ENCODE data around the genes HSFY2, KDM5D, RBMY1F, DAZ3 and DAZ4.

GRCh38 chrY:3003246-3004362 lies 68.4 kb downstream of the ZFY start:
- RRBS, result no CpG with 5 or more reads among the region's 14 CpGs

DNA sequence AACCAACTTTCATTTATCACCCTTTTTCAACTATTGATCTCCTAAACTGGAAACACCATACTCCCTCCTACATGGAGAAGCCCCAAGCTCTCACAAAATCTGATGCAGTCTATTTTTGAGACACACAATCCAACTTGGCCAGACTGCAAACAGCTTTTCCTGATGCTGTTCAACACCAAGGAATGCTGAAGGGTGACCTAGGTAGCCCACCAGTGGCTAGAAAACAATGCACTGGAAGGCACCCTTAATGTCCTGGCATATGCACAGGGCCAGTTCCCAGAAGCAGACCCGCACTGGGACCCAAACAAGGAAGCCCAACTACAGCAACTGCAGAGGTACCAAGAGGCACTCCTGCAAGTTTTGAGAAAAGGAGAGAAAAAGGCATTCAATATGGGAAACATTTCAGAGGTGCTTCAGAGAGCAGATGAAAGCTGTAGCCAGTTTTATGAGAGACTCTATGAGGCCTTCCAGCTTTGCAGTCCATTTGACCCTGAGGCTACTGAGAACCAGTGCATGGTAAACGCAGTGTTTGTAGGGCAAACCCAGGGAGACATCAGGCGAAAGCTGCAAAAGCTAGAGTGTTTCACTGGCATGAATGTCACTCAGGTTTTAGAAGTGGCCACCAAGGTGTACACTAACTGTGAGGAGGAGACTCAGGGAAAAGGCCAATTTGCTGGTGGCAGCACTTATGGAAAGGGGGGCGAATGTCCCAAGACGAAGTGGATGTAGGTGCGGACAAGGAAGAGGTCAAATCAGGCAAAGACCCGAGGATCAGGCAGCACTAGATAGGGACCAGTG lies 69.4 kb downstream of the ZFY start:
- RRBS, result no CpG with 5 or more reads among the region's 7 CpGs

DNA sequence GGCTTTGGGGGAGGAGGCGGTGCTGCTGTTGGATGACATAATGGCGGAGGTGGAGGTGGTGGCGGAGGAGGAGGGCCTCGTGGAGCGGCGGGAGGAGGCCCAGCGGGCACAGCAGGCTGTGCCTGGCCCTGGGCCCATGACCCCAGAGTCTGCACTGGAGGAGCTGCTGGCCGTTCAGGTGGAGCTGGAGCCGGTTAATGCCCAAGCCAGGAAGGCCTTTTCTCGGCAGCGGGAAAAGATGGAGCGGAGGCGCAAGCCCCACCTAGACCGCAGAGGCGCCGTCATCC lies 359 bp downstream of the TSPY2 start:
- RRBS, result no CpG with 5 or more reads among the region's 16 CpGs

GRCh38 chrY:6909828-6910265 lies 650 bp upstream of the TBL1Y start:
- RRBS, result no CpG with 5 or more reads among the region's 14 CpGs

- RRBS, result no CpG with 5 or more reads among the region's 5 CpGs
Measured at GRCh38 chrY:7322122-7322566, 410.6 kb upstream of the AMELY start.

GRCh38 chrY:10832477-10832764 lies 1304.7 kb downstream of the TSPY10 start:
- RRBS, result no CpG with 5 or more reads among the region's 3 CpGs

- RRBS, result no CpG with 5 or more reads among the region's 41 CpGs
Measured at GRCh38 chrY:12662845-12663892, 37.9 kb upstream of the USP9Y start.

DNA sequence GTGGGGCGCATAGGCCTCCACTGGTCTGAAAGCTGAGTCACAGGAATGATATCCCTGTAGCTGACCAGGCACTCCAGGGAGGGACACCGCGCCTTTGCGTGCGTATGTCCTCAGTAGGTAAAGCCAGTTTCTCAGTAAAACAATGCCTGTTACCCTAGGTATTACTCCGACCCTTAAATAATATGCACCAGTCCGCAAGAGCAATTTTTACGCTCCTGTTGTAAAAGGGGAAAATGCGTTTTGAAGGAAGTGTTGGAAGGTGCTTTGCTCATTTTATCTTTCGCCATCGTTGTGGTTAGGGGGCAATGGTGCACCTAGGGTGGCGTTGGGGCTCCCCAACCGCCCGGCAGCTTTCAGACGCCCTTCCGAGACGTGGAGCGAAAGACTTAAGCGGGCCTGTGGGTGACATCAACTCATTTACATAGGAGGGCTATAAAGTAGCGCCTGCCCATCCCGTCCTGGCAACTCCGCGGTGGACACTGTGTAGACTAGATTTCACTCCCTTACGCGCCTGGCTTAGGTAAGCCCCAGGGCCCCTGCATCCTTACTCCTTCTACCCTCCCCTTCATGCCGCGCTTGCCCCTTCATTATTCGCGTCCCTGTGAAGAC lies 1.2 kb upstream of the TMSB4Y start:
- RRBS, result no CpG with 5 or more reads among the region's 29 CpGs

DNA sequence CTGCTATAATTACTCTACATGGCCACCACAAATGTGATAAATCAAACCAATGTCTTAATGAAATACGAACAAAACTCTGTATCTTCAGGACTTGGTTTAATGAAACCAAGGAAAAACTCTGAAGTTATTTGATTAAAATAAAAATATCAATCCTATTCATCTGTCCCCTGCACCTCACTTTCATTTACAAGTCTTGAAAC lies 1140.8 kb downstream of the CDY2B start:
- RRBS, result no CpG with 5 or more reads among the region's 1 CpG

DNA sequence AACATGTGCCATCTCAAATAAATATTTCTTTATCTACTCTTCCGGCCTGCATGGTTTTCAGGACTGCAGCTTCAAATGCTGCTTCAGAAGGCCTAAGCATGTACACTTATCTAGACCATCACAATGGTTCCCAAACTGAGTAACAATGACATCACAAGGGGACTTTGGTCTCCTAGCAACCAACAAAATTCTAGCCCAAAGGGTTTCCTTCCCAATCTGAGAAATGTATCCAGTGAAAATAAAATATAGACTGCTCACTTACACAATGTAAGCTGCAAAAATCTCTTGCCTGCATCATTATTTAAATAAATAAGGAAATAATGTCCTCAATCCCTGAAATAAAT lies at the start of gene HSFY2:
Gene HSFY2, minus strand, starts transcription at position 129 of the 344 bp plus-strand sequence.
- RRBS, result no CpG with 5 or more reads among the region's 1 CpG

DNA sequence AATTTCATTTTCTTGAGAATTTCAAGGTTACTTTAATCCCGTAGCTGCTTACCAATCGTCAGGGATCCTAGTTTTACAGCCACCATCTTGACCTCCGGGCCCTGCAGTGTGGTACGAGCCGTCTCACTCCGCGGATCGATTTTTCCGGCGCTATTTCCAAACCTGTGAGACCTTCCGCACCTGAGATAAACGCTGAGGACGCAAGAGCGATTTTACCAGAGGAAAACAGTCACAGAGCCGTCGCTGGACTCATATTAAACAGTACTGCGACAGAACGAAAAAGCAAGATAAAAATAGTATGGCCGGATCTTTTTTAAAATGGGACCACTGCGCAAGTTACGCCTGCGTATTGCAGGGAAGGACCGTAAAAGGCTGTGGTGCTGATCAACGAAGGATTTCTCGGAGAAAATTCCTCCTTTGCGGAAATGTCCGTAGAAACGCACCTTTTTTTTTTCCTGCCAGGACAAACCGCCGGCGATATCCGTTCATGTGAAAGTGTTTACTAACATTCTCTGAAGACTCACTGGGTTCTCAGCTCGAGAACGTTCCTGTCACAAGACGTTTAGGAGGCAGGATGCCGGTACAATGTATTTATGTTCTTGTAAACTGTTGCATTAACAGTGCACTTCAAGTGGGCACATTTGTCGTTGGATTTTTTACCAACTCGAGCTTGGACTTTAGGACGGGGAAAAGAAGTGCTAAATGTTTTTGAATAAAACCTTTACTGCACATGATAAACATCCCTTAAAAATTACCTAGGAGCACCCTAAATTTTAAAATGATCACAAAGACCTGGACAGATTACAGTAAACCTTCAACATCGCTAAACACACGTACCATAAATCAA lies at the start of gene KDM5D:
Gene KDM5D, minus strand, starts transcription at position 108 of the 847 bp plus-strand sequence.
- RRBS, result 1% methylated on average over 12 of the region's 41 CpGs

DNA sequence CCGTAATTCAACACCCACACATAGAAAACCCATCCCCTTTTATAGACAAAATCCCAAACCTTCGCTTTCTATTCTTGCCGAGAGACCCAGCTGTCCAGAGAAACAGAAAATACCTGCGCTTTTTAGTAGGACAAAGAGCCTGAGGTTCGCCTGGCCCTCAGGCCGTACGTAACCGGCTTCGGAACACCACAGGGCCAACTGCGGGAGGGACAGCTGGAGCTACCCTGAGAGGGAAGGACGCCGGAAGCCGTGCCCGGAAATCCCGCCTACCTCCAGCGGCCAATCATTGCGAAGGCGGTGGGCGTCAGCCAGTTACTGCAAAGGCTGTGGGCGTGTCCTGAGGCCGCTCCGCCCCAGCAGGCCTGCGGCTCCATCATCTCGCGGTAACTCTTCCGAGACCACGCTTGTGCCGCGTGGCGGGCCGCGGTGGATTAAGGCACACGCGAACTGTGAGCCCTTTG lies at the start of gene RBMY1F:
Gene RBMY1F, minus strand, starts transcription at position 202 of the 461 bp plus-strand sequence.
- RRBS, result no CpG with 5 or more reads among the region's 34 CpGs

- RRBS, result no CpG with 5 or more reads among the region's 20 CpGs
Measured at GRCh38 chrY:24813322-24813565, at the start of gene DAZ3. Gene DAZ3 (minus strand): TSS chrY:24813393.

DNA sequence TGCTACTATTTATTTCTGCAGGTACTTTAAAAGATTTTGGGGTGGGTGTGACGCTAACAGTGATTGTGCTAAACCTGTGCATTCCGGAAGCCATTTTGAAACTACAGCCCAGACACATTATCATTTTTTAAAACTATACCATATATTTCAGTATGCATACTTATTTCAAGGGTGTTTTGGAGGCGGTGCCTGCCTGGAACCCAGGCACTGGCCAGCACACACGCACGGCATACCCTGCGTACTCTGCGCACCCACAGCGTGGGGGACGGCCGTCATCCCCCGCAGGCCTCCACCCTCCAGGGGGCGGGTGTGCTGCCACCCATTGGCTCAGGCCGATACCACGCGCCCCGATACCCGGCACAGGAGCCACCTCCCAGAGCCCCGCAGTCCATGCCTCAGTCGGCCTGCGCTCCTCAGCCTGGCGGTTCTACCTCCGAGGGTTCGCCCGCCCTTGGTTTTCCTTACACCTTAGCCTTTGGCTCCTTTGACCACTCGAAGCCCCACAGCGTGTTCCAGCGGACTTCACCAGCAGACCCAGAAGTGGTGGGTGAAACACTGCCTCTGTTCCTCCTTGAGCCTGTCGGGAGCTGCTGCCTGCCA lies at the start of gene DAZ4:
Gene DAZ4, plus strand, starts transcription at position 398 of the 600 bp plus-strand sequence.
- RRBS, result no CpG with 5 or more reads among the region's 28 CpGs